BE2C (cell line): ENCODE measurements around the gene B3GALT5.

DNA sequence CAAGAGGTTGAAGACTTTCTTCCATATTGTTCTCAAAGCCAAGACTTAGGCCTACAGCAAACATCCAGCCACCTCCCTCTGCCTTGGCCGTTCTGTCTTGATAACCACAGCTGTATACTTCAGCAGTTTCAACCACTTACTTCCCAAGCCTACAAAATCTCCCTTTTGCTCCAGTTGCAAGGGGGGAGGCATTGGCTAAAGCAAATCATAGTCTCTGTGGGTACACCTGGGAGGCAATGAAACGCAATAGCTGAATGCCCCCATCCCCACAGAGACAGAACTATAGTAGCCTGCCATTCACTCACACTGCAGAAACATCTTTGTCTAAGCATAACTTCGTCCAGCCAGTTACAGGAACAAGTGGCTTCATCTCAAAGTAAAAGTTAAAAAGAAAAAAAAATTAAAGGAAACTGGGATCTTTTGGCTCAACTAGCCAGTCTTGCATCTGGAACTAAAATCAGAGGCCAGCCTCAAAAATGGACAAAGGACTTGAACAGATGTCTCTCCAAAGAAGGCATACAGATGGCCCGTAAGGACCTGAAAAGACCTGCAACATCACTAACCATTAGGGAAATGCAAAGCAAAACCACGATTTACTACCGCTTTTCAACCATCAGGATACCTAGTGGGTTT, 186.0 kb downstream of the PSMG1 start:
- RRBS: no CpG with 5 or more reads among the region's 6 CpGs

- RRBS: no CpG with 5 or more reads among the region's 3 CpGs
Observed at GRCh38 chr21:39040483-39040959, 142.7 kb downstream of the PSMG1 start.

DNA sequence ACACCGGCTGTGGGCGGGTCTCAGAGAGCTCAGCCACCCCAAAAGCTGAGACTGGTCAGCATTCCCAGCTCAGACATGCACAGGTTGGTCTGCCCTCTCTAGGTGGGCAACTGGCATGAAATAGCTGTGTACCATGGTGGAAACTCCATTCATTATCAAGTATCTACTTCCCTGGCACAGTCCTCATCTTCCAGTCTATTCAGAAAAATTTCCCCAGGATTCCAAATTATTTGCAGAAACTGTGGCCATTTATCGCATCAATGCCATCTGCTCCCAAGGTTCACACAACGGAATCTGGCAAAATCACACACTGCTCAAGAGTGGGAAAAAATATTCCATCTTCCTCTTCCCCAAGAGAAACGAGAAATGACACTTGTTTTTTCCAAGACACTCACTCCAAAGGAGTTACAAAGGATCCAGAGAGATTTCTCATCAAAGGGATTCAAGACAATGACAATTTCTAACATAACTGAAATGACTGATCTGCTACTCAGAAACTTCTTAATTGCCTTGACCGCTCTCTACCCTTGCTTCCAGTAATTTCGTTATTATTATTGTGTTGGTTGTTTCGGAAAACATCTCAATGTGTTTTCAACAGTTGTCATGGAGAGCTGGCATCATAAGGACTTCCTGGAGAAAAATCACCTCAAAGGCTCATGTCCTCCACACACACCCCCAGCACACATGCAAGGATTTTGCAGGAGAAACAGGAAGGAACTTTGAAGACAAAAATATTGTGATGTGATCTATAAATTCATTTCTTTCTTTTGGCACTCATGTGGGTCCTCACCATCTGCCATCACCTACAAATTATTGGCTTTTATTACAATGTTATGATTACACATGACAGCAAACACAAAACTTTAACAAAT, 128.0 kb downstream of the PSMG1 start:
- RRBS: no CpG with 5 or more reads among the region's 8 CpGs

DNA sequence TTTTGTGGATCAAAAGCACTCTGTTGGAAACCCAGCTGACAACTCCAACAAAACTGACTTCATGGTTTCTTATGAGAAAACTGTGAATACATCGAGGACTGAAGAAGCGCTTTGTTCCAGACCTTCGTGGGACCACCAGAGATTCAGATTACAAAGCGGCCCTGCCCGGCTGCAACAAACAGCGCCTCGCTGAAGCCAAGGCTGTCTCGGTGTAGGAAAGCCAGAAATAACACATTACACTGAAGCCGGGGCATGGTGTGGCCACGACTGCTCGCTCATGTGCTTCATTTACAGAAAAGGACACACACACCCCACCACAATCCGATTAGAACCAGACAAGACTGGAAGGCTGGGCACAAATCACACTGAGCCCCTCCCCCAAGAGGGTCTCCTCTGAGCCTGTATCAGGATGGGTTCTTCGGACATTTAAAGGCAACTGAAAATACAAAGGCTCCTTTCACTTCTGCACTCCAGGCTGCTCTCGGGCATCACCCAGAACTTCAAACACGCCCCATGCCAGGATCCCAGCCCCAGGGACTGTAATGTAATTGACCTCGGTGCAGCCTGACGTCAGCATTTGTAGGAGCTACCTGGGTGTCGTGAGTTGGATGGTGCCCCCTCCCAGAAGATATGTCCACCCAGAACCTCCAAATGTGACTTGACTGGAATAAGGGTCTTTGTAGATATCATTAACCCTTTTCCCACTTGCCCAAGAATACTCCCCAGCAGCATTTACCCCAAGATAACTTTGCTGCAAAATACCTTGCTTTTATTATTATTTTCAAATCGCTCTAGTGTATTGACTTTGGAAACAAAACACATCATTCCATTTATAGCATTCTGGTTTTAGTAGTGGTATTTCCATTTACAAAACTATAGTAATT, 95.3 kb downstream of the PSMG1 start:
- RRBS: 87% methylated on average over 4 of the region's 19 CpGs

DNA sequence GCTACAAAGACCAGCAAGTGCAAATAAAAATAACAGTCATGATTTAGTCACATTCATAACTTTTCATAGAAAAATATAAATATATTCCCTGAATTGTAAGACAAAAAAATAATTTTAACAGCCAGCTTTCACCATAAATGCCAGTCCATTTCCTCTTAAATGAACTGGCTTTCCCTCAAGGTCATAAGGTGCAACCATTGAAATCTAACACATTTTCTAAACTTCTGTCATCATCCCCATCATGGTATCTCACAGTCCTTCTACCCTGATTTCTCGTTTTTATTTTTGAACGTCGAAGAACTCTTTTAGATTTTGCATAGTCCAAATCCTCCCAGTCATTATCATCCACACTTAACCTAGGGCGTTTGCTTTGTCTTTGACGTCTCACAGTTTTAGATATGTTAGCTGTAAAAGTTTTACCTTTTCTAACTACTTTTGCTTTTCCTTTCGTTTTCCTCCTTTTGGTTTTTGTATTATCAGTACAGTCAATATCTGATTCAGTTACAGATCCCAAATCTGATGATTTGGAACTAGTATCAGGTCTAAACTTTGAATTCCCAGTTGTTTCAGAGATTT, 12.9 kb upstream of the PSMG1 start:
- RRBS: no CpG with 5 or more reads among the region's 6 CpGs

- RRBS: no CpG with 5 or more reads among the region's 13 CpGs
Observed at GRCh38 chr21:39386271-39386717, 6.2 kb downstream of the GET1 start.

DNA sequence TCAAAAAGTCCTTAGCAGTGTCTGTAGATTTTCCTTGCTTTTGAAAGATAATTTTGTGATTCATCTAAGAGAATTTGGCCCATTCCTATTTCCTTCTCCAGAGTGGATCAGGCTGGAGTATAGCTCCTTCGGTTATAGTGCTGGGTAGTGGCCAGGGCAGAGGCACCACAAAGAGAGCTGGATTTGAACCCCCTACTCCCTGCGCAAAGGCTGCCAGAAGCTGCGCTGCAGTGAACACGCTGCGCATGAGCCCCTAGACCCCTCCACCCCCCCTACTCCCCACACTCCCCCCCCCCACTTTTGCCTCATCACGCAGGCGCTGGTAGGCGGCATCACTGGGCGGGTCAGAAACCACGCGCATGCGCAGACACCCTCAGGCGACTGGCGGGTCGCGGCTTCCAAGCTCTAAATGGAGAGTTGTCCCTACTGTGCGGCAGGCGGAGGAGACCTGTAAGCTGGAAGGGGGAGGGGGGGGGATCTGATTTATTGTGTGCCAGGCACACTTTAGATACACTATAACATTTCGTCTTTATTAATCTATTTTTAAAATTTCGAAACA, 7.4 kb downstream of the GET1 start:
- RRBS: no CpG with 5 or more reads among the region's 20 CpGs

- RRBS: no CpG with 5 or more reads among the region's 4 CpGs
Observed at GRCh38 chr21:39486743-39487048, 34.9 kb downstream of the SH3BGR start.

- RRBS: 13% methylated on average over 34 of the region's 94 CpGs
Observed at GRCh38 chr21:39612376-39613533, at the start of gene B3GALT5. B3GALT5 (plus strand) TSS chr21:39612940.

GRCh38 chr21:39632117-39632584, 19.4 kb downstream of the B3GALT5 start:
- RRBS: no CpG with 5 or more reads among the region's 5 CpGs

- RRBS: 6% methylated on average over 13 of the region's 32 CpGs
Observed at GRCh38 chr21:41068760-41069426, 99.1 kb upstream of the BACE2 start.

DNA sequence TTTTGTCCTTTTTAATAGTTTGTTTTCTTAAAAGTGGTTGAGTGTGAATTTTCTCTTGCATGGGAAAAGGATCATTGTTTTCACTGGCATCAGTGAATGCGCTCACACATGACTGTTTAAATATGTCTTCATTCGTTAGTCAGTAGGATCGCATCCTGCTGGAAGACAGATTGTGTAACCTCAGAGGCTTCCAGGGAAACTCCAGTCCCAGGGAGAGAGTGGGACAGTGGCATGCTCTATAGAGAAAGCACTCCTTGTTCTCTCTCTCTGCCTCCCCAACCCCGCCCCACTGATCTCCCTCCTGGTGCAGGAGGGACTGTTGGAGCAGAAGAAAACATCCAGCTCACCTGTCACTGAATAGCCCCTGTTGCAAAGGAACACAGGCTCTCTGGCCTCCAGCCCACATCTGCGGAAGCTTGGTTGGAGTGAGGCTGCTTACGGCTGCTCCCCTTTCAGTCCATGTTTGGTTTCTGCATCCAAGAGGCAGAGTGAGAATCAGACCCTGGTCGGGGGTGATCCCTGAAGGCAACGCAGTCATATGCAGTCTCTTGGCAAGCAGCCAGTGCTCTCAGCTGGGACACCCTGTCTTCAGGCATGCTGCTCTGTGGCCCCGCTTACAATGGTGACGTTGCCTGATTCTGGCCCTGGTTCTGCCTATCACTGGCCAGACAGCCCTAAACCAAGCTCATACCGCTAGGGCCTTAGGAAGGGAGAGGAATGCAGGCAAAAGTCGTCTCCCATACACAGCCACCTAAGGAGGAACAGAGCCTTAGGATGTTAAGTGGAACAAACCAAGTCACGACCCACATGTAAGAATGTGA, 39.6 kb downstream of the BACE2 start:
- RRBS: no CpG with 5 or more reads among the region's 13 CpGs

DNA sequence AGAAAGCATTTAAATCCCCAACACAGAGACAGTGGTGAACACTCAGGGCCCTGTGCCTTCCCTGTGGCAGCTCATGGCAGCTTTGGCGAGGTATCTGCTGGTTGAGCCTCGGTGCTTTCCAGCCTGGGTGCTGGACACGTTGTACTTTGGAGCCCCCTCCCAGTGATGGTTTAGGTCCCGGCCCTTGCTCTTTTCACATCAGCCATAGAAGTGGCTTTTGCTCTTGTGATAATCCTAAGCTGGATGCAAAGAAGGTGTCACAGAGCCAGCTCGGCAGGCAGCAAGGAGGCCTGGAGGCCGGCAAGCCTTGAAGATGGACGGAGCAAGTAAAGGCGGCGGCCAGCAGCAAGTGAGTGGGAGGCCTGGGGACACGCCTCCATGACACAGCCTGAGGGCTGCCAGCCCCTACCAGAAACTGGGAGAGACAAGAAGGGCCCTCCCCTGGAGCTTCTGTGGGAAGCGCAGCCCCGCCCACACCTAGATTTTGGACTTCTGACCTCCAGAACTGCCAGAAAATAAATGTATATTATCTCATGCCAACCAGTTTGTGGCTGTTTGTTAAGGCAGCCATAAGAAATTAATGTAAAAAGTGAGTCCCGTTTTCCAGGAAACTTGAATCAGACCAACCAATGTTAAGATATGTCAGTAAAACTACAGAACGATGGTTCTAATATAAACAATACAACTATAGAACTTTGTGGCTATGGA, 49.7 kb downstream of the BACE2 start:
- RRBS: 0% methylated on average over 2 of the region's 14 CpGs

DNA sequence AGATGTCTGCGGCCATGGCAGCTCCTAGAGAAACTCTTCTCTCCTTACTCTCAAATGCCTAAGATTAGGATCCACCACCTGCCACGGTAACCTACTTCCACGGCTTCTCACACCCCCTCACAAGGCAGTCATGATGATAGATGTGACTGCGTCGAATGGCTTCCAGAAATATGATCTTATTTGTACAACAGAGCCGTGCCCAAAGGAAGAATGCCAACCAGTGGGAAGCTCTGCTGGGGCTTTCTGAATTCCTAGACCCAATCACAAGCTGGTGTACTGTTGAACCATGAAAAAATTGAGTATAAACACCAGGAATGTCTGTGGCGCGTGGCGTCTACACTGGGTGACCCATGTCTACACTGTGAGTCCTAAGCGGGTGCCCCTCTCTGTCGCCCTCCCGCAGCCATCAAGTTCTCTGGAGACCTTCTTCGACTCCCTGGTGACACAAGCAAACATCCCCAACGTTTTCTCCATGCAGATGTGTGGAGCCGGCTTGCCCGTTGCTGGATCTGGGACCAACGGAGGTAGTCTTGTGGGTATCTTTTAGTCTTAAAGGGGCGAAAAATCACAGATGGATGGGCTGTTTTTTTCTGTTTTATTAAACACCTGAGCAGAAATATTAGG, 73.6 kb downstream of the BACE2 start:
- RRBS: no CpG with 5 or more reads among the region's 18 CpGs

- RRBS: no CpG with 5 or more reads among the region's 15 CpGs
Observed at GRCh38 chr21:41280272-41280813, 36.3 kb upstream of the FAM3B start.

DNA sequence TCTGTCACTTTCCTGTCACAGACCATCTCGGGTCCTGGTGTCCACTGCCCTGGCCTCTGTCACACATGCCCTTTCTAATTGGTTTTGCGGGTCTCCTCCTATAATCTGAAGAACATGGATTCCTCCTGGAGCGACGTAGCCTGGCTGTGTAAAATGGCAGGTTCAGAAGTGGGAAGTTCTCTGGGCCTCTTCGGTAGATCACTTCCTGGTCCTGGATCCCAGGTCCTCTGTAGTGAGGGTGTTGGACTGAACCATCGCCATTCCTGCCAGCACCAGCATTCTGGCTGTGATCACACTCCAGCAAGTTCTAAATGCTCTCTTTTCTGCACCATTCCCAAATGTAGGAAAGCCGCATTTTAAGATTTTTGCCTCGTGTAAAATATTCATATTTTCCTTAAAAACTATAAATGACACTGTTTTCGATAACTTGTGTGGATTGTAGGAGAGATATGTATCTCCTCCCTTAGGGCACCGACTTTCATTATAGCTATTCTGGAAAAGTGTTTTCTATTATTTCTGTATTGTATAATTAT, 967 bp downstream of the FAM3B start:
- RRBS: no CpG with 5 or more reads among the region's 10 CpGs

GRCh38 chr21:41465708-41466247, 39.7 kb downstream of the MX1 start:
- RRBS: no CpG with 5 or more reads among the region's 10 CpGs

- RRBS: no CpG with 5 or more reads among the region's 5 CpGs
Observed at GRCh38 chr21:41498921-41499122, 9.1 kb downstream of the TMPRSS2 start.

- RRBS: no CpG with 5 or more reads among the region's 5 CpGs
Observed at GRCh38 chr21:41556448-41556830, 48.5 kb upstream of the TMPRSS2 start.

- RRBS: no CpG with 5 or more reads among the region's 12 CpGs
Observed at GRCh38 chr21:41564858-41565369, 57.0 kb upstream of the TMPRSS2 start.